HCT116 (cell line): ENCODE data around the gene NCEH1.

DNA sequence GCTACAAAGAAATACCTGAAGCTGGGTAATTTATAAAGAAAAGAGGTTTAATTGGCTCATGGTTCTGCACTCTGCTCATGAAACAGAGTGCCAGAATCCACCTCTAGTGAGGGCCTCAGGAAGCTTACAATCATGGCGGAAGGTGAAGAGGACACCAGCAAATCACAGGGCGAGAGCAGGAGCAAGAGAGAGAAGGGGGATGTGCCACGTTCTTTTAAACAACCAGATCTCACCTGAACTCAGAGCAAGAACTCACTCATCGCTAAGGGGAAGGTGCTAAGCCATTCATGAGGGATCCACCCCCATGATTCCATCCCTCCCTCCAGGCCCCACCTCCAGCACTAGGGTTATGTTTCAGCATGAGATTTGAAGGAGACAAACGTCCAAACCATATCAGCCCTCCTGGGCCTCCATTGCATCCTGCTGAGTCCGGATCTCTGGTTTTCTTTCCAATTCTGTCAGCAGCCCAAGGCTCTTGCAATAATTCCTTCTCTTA lies 29.8 kb upstream of the TNFSF10 start:
- RRBS: no CpG with 5 or more reads among the region's 6 CpGs

DNA sequence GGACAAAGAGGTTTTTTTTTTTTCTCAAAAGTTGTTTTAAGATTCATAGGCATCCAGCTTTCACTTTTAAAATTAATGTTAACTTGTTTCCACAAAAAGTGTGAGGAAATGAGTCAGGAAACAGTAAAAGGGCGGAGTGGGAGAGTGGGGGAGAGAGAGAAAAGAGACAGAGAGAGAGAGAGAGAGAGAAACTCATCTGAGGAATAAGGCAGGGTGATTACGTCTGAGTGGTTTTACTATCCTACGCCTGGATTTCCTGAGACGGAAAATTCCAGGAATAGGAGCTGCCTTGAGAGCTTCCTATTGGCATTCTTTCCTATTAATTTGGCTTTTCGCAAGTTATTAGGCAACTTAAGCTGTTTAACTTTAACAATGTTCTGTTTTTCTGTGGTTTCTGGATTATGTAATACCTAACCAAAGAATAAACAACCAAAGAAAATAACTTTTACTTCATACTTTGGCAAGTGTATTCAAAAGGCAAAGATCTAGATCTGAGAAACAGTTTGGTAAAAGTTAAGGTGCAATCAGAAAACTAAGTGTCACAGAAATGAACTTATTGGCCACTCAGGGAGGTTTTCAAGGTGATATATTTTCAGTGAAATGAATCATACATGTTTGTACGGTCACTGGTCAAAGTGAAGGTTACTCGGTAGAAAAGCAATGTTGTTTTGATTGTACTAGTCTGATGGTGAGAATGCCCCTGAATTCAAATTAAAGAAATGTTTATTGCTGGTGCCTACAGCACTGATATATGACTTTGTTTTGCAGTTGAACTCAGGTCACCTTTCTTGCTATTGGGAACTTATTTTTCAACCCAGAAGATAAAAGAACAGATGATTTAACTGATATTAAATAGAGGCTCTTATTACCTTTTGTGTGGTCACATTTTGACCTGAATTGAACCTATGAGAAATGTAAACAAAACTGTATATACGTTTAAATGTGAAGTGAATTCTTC lies 39.9 kb upstream of the TNFSF10 start:
- RRBS: no CpG with 5 or more reads among the region's 8 CpGs

DNA sequence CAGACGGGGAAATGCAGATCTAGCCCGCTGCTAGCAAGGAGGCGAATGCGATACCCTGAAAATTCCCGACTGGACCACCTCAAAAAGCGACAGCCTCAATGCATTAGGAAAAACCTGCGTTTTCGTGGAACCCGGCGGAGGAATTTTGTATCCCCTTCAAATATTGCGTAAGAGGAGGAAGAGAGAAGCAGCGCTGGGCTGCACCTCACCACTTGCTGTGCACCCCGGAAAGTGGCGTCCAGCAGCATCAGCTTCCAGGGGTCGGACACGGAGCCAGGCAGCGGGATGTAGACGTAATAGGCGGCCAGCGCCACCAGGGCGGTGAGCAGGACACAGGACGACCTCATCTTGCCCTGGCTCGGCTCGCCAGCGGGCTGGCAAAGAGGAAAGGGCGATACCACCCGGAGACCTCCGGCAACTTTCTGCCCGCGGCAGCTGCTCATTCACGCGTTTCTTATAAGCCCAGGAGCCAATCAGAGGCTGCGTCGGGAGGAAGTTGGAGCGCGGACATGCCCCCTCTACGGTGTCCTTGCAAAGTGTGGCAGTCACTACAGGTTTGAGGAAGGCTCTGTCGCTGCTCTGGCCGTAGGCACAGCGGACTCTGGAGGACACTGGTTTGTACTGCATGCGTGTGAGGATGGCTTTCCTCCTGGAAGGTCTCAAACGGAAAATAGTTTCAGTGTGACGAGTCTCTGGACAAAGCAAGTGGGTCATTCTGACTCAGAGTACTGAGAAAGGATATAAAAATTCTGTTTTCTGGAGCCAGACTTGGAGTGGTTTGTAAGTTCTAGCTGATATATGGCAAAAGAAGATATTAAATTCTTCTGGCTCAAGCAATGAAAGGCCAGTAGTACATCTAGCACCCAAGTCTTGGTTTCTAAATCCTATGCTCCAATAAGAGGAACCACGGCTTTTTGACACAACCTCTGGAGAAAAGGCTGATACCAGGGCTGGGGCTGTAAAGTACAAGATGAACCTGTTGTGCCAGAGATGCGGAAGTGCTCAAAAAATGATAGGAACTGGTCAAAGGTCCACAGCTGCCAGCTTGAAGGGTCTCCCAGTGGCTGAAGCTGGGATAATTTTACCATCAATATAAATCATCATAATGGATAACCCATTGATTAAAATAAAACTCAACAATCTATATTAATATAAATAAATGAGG lies at the start of gene NCEH1:
Gene NCEH1, minus strand, starts transcription at position 430 of the 1,165 bp plus-strand sequence.
- RRBS: under 1% methylated on average over 8 of the region's 45 CpGs

DNA sequence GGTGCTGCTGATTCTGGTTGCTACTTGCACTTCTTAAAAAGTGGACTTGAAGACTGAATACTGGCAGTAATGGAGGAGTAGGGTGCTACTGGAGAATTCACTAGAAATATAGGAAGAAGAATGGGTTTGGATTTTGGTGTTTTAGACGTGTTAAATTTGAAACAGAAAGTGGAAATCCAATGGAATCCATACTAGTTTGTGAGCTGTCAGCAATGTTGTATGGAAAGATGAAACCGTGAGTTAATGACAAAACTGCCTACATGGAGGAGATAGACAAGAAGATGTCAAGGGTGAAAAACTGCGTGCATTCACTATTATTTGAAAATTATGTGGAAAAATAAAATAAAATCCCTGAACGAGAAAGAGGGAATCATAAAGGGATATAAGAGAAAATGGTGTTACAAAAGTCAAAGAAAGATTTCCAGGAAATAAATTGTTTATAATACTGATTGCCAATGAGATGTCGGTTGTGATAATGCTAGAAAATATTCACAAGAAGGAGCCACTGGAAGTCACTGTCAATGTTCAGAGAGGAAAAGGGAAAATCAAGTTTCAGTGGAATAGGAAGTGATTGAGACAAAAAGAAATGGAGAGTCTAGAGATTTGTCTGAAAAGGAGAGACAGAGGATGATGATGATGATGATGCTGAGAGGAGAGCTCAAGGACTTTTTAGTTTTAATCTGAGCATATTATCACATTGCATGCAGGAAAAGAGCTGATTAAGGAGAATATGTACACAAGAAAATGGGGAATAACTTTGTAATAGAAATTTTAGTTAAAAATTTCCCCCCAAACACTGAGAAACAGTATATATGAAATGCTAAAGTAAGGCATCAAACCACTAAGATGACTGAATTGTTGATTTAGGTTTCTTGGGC lies 573.5 kb downstream of the NLGN1 start:
- RRBS: no CpG with 5 or more reads among the region's 5 CpGs

GRCh38 chr3:175273947-175274329 lies 414.8 kb downstream of the NAALADL2 start:
- RRBS: no CpG with 5 or more reads among the region's 6 CpGs

DNA sequence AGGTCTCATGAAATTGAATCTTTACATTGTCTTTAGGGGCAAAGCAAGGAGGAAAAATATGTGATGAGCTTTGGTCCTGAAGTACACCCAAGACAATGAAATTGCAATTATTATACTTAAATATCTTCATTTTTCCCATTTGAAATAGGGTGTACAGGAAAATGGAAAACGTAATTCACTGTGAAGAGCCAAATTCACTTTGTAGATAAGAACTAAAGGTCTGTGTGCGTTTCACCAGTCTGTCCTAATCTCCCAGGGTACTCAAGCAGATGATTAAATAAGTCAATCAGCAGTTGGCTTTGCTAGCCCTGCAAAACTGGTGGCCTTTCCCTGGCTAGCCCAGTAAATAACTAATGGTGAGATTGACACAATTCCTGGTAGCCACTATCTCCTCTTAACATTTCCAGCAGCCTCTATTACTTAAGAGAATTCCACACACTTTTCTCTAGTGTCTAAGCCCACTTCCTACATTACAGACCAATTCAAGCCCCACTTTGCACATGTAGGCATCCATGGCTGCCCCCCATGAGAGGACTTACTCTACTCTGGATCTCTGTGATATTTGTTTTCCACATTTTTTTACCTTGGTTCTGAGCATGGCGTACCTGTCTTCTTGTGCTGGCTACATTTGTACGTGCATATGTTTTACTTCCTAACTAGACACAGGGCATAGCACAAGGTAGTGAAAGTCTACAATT lies 389.3 kb downstream of the TBL1XR1 start:
- RRBS: no CpG with 5 or more reads among the region's 4 CpGs

DNA sequence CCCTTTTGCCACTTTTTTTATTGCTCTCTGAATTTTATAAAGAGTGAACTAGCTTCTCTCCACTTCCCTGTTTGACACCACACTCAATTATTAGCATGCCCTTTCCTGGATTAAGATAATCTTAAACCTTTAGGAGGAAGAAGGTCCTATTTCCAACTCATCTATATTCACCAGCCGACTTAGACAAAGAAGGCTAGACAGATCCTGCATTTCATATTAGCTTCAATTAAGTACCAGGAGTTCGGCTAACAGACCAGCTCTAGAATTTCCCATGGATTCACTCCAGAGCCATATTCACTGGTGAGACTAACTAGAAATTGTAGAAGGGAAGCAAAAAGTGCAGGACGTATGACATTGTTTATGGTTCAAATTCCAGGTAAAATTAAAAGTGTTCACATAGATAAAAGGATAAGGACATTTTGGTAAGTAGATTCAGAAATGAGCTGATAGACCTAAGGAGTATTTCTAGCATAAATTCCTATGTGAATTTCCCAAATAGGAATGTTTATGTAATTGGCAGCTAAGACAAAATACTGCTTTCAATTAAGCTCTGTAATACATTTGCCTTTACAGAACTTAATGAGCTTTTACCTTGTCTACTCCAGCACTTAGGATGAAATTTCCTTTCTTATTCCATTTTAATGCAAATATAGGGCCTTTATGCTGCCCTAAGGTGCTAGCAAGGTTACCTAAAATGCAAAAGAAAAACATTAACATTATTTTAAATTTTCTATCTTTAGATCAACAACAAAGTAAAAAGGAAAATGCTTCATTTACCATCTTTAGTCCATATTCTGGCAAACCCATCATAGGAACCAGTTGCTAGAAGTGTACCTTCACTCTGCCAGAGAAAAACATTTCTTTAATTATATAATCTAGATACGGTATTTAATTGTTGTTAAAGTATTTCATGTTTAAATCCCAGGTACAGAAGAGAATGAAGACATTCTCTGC lies 150.3 kb downstream of the TBL1XR1 start:
- RRBS: no CpG with 5 or more reads among the region's 4 CpGs

GRCh38 chr3:177074370-177075042 lies 122.8 kb downstream of the TBL1XR1 start:
- RRBS: no CpG with 5 or more reads among the region's 11 CpGs

DNA sequence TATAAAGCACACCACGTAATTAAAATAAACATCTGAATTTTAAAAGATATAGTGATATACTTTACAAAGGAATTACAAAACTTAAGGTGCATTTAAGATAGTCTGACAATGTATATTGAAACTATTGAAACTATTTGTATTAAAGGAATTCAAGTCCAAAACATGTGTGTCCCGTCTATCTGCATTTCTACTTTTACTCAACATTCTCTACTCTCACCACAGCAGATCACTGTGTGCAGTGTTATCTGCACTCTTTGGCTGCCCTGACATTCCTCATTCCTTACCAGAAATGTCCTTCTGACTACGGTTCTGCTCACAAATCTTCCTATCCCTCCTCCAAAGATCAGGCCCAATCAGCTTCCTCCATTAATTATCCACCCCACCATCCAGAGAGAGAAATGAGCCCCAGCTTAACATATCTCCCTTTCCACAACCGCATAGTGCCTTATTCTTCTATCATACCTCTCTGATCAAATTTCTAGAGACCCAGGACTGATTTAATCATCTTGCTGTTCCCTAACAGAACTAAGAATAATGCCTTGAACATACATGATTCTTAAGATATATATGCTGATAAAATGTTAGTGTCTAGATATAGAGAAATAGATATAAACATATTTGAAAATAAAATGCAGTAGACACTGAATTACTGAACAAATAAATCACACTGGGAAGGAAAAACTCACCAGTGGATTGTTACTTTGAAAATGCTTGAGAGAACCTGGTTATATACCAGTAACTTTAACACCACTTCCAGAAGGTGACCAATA lies 94.6 kb downstream of the TBL1XR1 start:
- RRBS: no CpG with 5 or more reads among the region's 4 CpGs

GRCh38 chr3:177190570-177191698 lies 6.3 kb downstream of the TBL1XR1 start:
- RRBS: no CpG with 5 or more reads among the region's 7 CpGs

DNA sequence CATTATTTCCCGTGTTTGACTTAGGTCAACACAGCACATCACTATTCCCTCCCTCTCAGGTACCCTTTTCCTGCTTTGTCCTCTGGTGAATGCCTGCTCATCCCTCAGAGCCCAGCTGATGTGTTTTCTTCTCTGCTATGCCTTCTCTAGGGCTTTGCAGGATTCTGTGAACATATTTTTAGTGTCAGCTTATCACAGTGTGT lies 267.0 kb upstream of the TBL1XR1 start:
- RRBS: no CpG with 5 or more reads among the region's 1 CpG

DNA sequence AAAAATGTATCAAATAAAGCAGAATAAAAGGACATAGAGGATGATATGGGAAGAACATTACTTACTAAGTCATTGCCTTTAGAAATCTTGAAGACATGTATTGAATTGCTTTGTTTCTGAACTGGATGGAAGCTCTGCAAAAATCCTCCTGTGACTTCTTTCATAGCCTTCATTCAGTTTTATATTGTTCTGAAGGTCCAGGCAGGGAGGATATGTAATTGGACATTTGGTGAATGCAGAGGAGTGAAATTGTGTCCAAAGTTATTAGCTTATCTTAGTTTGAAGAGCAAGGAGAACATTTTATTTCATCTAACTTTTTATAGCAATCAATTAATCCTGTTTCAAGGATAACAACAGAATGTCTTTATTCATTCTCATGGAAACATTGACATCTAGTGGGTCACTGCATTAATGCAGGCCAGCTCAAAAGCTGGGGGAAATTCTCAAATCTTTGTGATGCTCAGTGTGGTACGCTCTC lies 151.1 kb upstream of the KCNMB2 start:
- RRBS: no CpG with 5 or more reads among the region's 1 CpG

- RRBS: no CpG with 5 or more reads among the region's 4 CpGs
These were observed 81.4 kb upstream of the KCNMB2 start for GRCh38 chr3:178454846-178455158.

DNA sequence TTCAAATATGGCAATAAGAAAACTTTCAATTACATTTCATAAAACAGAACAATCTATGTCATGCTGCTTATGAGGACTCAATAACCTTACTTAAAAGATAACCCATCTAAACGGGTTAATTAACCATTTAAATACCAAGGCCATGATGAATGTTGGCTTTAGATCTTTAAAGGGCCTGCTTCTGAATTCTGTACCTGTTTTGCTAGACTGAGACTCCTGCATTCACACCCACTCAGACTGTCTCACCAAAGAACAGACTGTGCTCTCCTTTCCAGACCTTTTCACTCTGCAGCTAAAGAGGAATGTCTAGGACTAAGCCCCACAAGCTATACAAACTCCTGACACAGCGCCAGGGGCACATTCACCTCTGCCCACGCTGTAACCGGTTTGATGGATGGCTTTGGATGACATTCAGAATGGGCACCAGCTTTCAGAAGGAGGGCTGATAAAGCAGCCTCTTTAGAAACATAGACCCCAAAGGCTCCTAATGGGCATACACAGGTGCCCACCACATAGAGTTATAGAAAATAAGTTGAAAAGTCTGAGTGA lies 200.0 kb downstream of the KCNMB2 start:
- RRBS: no CpG with 5 or more reads among the region's 4 CpGs

GRCh38 chr3:179018315-179019066 lies 53.1 kb downstream of the ZMAT3 start:
- RRBS: no CpG with 5 or more reads among the region's 3 CpGs

GRCh38 chr3:179020564-179021221 lies 50.9 kb downstream of the ZMAT3 start:
- RRBS: no CpG with 5 or more reads among the region's 4 CpGs

DNA sequence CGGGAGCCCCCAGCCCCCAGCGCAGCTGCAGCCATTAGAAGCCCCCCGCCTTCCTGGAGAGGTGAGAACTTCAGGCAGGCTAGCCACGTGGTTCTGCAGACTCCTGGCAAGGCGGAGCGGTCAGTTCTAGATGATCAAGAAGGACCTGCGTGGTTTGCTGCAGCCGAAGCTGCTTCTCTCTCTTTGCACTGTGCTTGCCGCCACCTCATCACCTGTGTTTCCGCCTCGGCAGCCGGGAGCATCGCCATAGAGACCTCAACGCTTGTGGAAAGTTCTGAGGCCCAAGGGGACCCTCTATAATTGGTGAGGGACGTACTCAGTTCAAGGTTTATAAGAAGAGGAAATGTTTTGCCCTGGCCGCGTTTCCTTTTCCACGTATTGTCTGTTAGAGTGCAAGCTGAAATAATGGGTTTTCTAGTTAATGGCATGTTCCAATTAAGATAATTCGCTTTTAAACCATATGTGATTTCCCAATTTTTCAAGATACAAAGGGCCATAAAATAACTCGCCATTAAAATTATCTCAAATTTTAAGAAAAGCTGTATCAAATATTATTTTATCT lies 16.0 kb upstream of the KCNMB3 start:
- RRBS: no CpG with 5 or more reads among the region's 20 CpGs

GRCh38 chr3:179473537-179473984 lies 22.3 kb upstream of the GNB4 start:
- RRBS: no CpG with 5 or more reads among the region's 4 CpGs

- RRBS: no CpG with 5 or more reads among the region's 8 CpGs
These were observed 28.6 kb downstream of the USP13 start for GRCh38 chr3:179681503-179681780.

- RRBS: 87% methylated on average over 3 of the region's 31 CpGs
These were observed 42.4 kb upstream of the FXR1 start for GRCh38 chr3:180869731-180870719.